Transverse colon (tissue), 4 donors: ENCODE measurements around the genes SCUBE2, SBF2 and LYVE1.

DNA sequence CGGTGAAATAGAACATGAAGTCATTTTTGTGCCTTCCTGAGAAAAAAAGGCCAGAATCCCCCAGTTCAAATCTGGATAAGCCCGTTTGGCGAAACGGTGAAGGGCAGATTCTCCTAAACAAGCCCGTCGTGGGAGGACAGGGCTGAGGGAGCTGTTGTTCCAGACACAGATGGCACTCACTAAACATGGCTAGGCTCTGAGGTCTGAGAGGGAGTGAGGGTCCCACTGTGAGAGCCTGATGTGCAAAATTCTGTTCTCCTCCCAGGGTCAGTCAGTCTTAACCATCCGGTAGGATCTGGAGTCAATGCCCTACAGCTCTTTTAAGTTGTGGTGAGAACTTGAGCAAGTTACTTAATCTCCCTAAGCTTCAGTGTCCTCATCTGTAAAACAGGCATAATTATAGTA is 40.1 kb downstream of the SCUBE2 start:
- PRO-cap: no peak
- RAMPAGE, long total RNA, 4 experiments: no peak in any of the 4 experiments

DNA sequence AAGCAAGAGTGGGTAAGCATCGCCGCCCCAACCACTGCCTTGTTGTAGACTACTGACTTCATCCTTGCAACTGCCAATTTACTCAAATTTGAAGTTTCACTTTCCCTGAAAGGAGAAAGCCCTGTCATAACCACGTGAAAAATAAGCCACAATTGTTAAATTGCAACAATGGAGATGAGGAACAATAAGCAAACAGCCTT is 30.6 kb downstream of the SCUBE2 start:
- PRO-cap: no peak
- RAMPAGE, long total RNA, 4 experiments: no peak in any of the 4 experiments

DNA sequence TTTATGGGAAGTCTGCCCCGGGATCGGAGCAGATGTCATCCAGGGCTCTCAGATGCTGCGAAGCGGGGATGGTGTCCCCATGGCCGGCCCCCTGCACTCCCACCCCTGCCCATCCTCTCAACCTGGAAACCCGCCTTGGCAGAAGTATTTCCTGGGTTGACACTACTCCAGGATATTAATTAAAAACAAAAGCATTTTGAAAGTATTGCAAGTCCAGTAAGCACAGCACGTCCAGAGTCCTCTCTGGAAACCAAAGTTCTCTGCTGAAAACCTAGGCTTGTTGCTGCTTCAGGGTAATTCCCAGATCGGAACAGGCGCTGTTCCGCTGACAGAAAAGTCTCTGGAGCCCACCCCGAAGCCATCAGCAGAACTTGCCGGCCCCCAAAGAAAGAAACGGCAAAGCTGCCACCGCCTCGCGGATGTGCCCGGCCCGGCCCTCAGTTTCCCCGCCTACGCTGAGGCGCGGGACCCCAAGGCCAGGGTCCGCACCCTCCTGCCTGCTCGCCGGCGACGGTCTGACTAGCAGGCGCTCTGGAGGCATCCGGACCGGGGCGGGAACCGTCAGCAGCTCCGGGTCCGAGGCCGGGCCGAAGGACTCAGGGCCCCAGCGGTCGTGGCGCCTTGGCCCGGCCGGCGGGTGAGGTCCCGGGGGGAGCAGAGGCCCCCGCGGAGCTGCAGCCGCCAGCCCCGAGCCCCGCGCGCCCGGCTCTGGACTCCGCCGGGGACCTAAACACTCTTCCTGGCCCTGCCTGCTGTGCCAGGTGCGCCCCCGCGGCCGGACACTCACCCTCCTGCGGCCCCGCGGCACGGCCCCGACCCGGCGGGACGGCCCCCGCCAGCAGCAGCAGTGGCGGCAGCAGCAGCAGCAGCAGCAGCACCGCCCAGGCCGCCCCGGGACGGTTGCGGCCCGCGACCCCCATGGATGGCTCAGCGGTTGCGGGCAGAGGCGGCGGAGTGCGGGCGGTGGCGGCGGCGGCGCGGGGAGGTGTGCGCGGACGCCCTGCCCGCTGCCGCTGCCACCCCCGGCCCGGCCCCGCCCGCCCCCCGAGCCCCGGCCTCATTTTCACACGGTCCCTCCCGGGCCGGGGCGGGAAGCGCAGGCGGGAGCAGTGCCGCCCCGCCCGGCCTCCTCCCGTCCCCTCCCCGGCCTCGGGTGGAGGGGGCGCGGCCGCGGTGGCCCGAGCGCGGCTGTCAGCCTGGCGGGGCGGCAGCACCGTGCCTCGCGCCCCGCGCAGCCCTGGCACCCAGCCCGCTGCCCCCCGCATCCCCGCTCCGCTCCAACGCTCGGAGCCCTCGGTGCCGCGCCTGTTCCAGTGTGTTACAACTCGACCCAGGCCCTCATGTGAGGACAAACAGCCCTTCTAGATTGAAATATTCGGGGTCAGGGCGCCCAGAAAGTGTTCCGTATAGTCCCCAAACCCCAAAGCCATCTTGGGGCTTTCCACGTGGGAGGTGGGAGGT is at the start of gene SCUBE2:
Gene SCUBE2, minus strand, starts transcription at position 991 of the 1,461 bp plus-strand sequence.
- PRO-cap: bidirectional peak, plus-strand start at position 1,146 of the sequence, minus-strand start at position 1,151 of the sequence
- RAMPAGE, long total RNA, 4 experiments: no peak in any of the 4 experiments

GRCh38 chr11:9165604-9166115 is 74.3 kb upstream of the SCUBE2 start:
- PRO-cap: no peak
- RAMPAGE, long total RNA, 4 experiments: start-site peak on the minus strand in 1 of 4 experiments, at chr11:9165739-9165986 at its widest, 11 reads per replicate

- PRO-cap: no peak
- RAMPAGE, long total RNA, 4 experiments: no peak in any of the 4 experiments
These were observed 86.7 kb upstream of the SCUBE2 start for GRCh38 chr11:9178015-9178488.

DNA sequence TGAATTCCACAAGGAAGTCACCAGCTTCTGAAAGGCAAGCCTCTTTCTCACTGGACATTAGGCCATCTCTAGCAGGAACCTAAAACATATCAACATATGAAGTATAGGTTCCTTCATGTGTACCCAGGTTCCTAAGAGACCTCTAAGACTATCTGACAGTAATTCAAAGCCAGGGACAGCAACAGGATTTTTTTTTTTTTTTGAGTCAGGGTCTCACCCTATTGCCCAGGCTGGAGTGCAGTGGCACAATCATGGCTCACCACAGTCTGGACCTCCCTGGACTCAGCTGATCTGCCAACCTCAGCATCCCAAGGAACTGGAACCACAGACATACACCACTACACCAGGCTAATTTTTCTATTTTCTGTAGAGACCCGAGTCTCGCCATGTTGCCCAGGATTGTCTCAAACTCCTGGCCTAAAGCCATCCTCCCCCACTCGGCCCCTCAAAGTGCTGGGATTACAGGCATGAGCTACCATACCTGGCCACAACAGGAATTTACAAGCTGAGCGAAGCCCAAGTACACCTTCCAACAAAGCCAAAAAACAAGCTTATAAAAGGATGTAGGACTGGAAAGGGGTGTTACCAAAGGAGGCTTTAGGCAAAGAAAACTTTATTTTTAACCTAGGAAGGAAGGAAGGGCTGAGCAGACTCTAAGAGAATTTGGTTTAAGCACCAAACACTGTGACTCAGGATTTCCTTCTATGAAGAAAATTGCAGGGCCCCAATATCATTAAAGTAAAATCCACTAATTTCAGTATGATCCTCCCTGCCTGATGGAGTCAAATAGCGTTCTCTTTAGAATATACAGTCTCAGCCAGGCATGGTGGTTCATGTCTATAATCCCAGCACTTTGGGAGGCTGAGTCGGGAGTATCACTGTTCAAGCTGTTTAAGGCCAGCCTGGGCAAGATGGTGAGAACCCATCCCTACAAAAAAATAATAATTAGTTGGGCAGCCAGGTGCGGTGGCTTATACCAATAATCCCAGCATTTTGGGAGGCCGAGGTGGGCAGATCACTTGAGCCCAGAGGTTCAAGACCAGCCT is 12.2 kb downstream of the DENND5A start:
- PRO-cap: no peak
- RAMPAGE, long total RNA, 4 experiments: no peak in any of the 4 experiments

- PRO-cap: no peak
- RAMPAGE, long total RNA, 4 experiments: no peak in any of the 4 experiments
These were observed 799 bp upstream of the TMEM41B start for GRCh38 chr11:9315104-9315679.

DNA sequence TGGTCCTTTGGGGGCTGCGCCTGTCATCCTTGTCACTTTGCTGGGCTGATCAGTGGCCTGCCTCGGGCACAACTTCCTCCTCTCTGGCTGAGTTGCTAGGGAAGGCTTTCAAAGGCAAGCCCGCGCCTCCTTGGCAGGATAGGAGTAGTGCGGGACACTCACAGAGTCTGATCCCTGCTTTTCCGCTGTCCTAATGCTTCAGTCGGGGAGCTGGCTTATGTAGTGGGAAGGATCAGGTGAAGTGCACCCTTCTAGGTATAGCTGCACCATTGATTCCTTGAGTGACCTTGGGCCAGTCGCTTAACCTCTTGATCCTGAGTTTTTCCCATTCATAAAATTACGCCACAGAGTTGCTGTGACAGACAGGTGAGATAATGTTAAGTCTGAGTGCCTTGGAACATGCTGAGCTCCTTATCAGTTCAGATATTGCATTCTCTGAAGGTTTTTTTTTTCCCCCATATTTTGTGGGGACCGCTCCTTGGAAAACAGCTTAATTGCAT is 882 bp downstream of the IPO7 start:
- PRO-cap: bidirectional peak, plus-strand start at position 141 of the sequence, minus-strand start at position 85 of the sequence; unidirectional peak, minus-strand start at position 192 of the sequence
- RAMPAGE, long total RNA, 4 experiments: no peak in any of the 4 experiments

GRCh38 chr11:9420249-9420838 is 35.9 kb downstream of the IPO7 start:
- PRO-cap: no peak
- RAMPAGE, long total RNA, 4 experiments: no peak in any of the 4 experiments

GRCh38 chr11:9551756-9552637 is 21.5 kb upstream of the WEE1 start:
- PRO-cap: no peak
- RAMPAGE, long total RNA, 4 experiments: no peak in any of the 4 experiments

DNA sequence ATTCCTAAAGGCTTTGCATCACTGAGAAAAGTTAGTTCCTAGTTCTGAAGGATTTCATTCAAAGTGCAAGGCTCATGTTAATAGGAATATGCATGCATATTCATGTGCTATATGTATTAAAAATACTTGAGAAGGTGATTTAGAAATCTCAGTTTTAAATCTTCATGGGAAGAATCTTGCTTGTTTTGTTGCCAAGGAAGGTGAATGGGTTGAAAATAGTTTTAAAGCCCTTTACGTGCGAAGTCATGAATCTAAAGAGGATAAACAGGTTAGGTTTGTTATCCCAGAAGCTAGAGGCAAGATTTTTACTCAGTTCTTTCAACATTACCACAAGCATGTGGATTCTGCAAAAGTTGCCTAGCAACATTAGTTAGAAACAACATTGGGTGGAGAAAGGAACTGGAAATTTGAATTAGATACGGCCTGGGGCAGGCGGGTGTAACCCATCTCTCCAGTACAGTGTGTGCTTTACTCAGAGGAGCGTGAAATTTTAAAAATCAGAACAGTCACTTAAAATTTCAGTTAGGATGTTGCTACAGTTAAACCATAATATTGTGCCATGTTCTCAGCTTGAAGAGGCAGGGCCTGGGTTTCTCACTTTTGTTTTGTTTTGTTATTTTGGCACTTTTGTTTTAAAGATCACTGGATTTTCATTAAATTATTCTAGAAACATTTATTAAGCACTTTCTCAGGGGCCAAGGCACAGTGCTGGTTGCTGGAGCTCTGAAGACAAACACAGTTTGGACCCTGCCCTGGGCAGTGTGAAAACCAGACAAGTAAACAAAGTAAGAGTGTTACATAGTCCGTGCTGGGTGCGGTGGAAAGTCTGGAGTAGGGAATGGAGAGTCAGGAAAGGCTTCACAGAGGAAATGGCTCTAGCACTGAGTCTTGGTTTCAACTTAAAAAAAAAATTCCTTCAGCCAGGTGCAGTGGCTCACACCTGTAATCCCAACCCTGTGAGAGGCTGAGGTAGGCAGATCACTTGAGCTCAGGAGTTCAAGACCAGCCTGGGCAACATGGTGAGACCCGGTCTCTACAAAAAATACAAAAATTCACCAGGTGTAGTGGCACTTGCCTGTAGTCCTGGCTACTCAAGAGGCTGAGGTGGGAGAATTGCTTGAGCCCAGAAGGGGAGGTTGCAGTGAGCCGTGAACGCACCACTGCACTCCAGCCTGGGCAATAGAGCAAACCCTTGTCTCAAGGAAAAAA is 4.4 kb upstream of the WEE1 start:
- PRO-cap: bidirectional peak, plus-strand start at position 849 of the sequence, minus-strand start at position 737 of the sequence
- RAMPAGE, long total RNA, 4 experiments: no peak in any of the 4 experiments

- PRO-cap: no peak
- RAMPAGE, long total RNA, 4 experiments: no peak in any of the 4 experiments
These were observed 3.3 kb upstream of the WEE1 start for GRCh38 chr11:9570136-9570513.

DNA sequence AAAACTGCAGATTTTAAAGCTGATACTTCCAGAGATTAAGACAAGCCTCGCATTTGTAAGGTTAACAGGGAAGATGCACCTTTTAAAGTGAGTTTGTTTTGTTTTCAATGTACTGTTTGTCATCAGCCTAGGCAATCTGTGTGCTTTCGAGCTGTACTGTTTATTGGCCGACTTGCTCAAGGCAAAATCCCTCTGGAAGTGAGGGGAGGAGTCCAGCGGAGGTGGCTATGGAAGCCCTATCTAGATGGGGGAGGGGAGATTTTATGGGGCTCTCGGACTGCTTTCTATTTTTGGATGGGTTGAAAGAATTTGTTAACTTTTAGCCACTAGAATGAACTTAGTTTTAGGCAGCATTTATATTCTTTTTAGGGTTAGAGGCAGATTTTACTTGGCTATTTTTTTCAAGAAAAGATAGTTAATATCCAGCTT is 1.8 kb downstream of the WEE1 start:
- PRO-cap: bidirectional peak, plus-strand start at position 206 of the sequence, minus-strand start at position 194 of the sequence
- RAMPAGE, long total RNA, 4 experiments: start-site peak on the plus strand in 1 of 4 experiments, centred at position 114 of the sequence, 9 reads per replicate

GRCh38 chr11:9576444-9576834 is 3.0 kb downstream of the WEE1 start:
- PRO-cap: no peak
- RAMPAGE, long total RNA, 4 experiments: no peak in any of the 4 experiments

- PRO-cap: no peak
- RAMPAGE, long total RNA, 4 experiments: no peak in any of the 4 experiments
These were observed 513 bp upstream of the SWAP70 start for GRCh38 chr11:9663297-9663830.

GRCh38 chr11:9849829-9850400 is 186.0 kb downstream of the SWAP70 start:
- PRO-cap: no peak
- RAMPAGE, long total RNA, 4 experiments: no peak in any of the 4 experiments

DNA sequence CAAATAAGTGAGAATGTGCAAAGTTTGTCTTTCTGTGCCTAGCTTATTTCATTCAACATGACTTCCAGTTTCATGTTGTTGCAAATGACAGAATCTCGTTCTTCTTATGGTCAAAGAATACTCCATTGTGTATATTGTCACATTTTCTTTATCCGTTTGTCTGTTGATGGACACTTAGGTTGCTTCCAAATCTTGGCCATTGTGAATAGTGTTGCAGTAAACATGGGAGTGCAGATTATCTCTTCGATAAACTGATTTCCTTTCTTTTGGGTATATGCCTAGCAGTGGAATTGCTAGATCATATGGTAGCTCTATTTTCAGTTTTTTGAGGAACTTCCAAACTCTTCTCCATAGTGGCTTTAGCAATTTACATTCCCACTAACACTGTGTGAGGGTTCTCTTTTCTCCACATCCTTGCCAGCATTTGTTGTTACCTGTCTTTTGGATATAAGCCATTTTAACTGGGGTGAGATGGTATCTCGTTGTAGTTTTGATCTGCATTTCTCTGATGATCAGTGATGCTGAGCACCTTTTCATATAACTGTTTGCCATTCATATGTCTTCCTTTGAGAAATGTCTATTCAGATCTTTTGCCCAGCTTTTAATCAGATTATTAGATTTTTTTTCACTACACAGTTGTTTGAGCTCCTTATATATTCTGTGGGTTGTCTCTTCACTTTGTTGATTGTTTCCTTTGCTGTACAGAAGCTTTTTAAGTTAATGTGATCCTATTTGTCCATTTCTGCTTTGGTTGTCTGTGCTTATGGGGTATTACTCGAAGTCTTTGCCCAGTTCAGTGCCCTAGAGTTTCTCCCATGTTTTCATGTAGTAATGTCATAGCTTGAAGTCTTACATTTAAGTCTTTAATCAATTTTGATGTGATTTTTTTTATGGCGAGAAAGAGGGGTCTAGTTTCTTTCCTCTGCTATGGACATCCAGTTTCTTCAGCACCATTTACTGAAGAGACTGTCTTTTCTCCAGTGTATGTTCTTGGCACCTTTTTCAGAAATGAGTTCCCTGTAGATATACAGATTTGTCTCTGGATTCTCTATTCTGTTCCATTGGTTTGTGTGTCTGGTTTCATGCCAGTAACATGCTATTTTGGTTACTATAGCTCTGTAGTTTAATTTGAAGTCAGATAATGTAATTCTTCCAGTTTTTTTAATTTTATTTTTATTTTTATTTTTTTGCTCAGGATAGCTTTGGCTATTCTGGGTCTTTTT is 124.2 kb downstream of the SBF2 start:
- PRO-cap: no peak
- RAMPAGE, long total RNA, 4 experiments: no peak in any of the 4 experiments

DNA sequence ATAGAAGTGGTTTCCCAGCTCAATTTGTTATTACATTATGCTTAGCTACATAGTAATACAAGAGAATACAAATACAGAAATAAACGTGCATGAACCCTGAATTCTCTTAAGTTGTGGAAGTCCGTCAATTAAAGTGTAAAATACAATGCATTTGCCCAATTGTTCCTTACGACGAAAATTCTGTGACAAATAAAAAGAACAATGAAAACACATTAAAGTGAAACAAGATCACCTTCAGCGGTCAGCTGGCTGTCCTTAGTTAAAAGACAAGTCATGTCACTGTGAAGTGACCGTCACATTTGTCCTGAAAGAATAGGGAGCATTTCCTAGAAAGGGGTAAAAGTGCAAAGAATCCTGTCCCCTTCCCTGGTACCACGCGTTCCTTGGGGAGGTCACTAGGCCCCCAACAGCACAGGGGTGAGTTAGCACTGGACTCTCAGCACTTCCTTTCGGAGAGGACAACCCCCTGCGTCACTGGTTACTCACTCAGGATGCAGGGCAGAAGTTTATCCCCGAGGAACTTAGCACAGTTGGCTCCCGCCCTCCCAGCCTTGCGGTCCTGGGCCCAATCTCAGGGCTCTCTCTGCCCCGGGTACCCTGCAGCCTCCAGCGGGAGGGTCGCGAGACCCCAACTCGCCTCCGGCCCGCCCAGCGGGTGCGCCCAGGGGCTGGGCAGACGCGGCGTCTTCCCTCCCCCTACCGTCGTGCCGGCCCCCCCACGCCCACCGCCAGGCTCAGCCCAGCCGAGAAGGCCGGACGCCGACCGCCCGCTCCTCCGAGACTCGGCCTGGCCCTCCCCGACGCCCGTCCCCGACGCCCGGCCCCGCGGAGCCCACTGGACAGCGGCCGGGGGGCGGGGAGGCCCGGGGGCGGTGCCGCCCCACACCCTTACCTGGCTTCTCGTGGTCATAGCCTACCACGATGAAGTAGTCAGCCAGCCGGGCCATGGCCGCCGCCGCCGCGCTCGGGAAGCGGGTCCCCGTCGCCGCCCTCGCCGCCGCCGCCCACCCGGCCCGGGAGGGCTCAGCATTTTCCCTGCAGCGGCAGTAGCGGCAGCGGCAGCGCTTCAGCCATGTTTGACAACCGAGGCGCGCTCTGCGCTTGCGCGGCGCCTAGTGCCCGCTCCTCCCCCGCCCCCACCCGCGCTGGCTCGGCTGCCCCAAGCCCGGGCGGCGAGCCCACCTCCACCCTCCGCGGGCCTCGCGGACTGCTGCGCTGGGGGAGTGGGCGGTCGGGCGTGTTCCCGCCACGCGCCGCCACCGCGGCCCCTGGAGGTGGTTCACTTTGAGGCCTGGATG is at the start of gene SBF2:
Gene SBF2, minus strand, starts transcription at position 1,097 of the 1,298 bp plus-strand sequence.
- PRO-cap: bidirectional peak, plus-strand start at position 529 of the sequence, minus-strand start at position 430 of the sequence; bidirectional peak, plus-strand start at position 933 of the sequence, minus-strand start at position 961 of the sequence; bidirectional peak, plus-strand start at position 1,190 of the sequence, minus-strand start at position 1,085 of the sequence
- RAMPAGE, long total RNA, 4 experiments: start-site peak on the minus strand in 1 of 4 experiments, centred at position 1,092 of the sequence, 13 reads per replicate

DNA sequence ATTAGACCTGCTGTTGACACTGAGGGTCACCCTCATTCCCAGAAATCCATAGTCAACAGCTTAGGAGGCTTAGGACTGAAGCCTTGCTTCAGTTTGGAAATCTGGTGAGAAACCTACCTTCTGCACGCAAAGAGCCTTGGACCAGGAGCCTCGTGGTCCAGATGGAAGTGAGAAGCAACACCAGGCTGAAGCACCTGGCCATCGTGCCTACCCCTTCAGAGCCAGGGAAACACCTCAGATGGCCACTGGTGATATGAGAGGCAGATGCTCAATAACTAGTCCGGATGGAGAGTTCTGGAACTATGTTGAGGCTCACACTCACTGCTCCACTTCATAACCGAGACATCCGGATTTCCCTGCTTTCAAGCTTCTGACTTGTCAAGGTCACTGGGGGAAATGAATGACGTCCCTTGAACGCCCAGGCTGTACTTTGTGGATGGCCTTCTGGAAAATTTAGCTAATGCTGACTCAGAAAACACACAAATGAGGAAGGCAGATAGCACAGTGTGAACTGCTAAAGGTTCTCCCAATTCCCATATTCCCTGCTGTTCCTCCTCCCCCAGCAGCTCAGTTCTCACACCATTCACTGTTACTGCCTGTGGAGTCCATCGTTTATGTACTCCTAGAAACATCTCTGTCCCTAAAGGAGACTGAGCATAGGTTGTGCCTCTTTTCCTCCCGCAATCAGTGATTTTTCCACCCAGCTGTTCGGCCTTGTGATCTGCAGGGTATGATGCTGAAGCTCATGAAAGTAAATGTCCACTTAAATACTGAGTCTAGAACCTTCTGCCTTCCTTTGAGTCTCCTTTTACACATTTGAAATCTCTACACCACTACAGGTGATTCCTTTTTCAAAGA is at the start of gene LYVE1:
Gene LYVE1, minus strand, starts transcription at position 335 of the 858 bp plus-strand sequence.
- PRO-cap: bidirectional peak, plus-strand start at position 577 of the sequence, minus-strand start at position 335 of the sequence
- RAMPAGE, long total RNA, 4 experiments: start-site peak on the minus strand in 2 of 4 experiments, centred at positions 206 to 331 of the sequence, 26 to 324 reads per replicate

- PRO-cap: no peak
- RAMPAGE, long total RNA, 4 experiments: no peak in any of the 4 experiments
These were observed 14.4 kb upstream of the LYVE1 start for GRCh38 chr11:10582929-10583215.